Frontal cortex (tissue), 2 donors: ENCODE results near the genes IRX5, NUDT21 and MT1A.

- RAMPAGE, long total RNA: no peak
Measured at GRCh38 chr16:54714767-54715258, 215.9 kb upstream of the IRX5 start.

GRCh38 chr16:54873920-54874371, 56.7 kb upstream of the IRX5 start:
- RAMPAGE, long total RNA: no peak

GRCh38 chr16:54930401-54931504, at the start of gene IRX5:
Gene IRX5, plus strand, starts transcription at chr16:54930865.
- RAMPAGE, long total RNA: no peak

- RAMPAGE, long total RNA: no peak
Measured at GRCh38 chr16:54933023-54933611, 2.5 kb downstream of the IRX5 start.

DNA sequence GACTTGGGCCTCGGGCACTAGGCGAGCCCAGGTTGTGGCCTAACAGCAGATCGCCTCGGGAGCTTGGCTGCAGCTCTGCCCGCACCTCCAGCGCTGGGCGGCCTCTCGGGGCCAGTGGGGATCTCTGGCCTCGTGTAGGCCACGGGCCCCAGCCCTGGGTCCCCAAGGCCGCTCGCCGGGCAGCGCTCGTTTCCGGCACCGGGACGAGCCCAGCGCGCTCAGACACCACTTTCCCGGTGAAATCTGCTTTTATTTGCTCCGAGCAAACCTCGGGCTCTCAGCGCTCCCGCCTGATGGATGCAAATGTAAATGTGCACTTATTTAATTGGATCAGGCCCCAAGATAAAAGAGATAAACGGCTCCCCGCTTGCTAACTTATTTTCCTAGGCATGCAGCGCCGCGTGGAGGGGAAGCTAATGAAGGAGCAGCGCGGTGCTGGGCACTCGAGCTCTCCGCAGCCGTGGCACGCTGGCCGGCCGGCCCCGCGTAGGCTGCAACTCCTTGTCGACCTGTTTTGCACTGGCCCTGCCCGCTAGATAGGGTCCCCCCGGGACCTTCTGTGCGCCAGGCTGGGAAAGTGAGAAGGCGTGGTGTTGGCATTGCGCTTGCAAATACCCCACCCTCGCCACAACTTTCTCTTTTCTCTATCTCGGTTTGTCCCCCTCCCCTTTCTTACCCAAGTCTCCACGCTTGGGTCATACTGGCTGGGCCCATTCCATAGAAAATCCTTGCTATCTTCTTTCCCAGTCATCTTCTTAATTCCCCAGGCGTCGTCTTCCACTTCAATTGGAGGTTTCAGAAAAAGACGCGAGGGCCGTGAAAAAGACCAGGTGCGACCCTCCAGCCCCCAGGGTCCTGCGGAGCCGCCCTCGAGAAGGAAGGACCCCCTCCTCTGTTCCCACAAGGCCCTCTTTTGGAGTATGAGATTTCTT, 8.0 kb downstream of the IRX5 start:
- RAMPAGE, long total RNA: no peak

GRCh38 chr16:54940521-54940972, 9.9 kb downstream of the IRX5 start:
- RAMPAGE, long total RNA: no peak

- RAMPAGE, long total RNA: no peak
Measured at GRCh38 chr16:55263774-55264336, 60.1 kb upstream of the IRX6 start.

DNA sequence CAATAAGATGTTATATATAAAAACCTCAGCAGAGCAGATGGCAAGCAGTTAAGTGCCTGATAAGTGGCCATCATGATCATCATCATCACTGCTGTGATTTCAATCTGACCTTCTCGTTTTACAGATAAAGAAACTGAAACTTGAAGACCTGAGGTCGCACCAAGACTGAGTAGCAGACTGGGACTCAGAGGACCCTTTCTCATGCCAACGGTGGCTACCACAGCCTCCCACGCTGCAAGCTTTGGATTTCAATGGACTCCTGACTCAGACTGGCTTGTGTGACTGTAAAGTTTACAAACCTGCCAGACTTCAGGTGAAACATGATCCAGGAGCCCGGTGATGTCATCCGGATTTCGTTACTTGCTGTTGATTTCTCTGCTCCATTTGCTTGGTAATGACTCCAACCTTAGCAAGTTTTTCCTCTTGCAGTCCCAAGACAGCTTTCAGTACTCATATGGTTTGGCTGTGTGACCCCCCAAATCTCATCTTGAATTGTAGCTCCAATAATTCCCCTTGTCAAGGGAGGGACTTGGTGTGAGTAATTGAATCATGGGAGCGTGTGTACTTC, 26.9 kb upstream of the IRX6 start:
- RAMPAGE, long total RNA: no peak

DNA sequence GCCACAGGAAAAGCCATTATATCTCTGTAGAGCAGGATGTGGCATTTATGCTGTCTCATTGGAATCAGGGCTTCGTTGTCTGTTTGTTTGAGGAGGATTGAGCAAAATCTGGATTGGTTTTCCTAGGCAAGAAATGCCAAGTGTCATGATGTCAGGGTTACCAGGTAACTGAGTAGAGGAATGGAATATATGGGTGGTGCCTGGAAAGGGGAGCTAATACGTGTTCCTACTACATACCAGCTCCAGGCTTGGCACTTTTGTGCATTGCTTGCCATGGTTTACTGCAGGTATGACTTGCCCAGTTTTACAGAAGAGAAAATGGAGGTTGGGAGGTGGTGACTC, 33.8 kb downstream of the GNAO1 start:
- RAMPAGE, long total RNA: no peak

GRCh38 chr16:56299107-56299520, 107.8 kb downstream of the GNAO1 start:
- RAMPAGE, long total RNA: no peak

GRCh38 chr16:56345025-56346191, 79.9 kb downstream of the AMFR start:
- RAMPAGE, long total RNA: no peak

GRCh38 chr16:56367077-56367822, 58.1 kb downstream of the AMFR start:
- RAMPAGE, long total RNA: no peak

- RAMPAGE, long total RNA: no peak
Measured at GRCh38 chr16:56383970-56384453, 41.3 kb downstream of the AMFR start.

DNA sequence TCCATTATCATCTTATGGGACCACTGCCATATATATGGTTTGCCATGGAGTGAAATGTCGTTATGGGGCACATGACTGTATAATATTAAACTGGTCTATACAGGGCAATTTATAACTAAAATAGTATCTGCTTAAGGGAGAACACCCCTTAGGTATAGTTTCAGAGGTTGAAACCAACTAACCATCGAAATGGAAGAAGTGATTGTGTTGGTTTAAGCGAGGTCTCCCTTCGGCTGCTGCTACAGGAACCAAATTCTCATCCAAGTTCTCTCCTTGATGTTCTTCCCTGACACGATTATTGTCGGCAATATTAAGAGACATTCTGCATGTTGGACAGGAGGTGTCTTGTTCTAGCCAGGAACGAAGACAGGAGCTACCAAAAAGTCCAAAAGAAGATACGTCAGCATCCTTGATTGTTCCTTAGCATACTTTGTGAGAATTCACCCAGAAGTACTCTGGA, 36.3 kb downstream of the AMFR start:
- RAMPAGE, long total RNA: no peak

- RAMPAGE, long total RNA: start-site peak on the minus strand at chr16:56451319-56451334, 3,354 and 196 reads in 2 replicates
Measured at GRCh38 chr16:56450626-56451427, at the start of gene NUDT21. Gene NUDT21, minus strand, starts transcription at chr16:56451332.

DNA sequence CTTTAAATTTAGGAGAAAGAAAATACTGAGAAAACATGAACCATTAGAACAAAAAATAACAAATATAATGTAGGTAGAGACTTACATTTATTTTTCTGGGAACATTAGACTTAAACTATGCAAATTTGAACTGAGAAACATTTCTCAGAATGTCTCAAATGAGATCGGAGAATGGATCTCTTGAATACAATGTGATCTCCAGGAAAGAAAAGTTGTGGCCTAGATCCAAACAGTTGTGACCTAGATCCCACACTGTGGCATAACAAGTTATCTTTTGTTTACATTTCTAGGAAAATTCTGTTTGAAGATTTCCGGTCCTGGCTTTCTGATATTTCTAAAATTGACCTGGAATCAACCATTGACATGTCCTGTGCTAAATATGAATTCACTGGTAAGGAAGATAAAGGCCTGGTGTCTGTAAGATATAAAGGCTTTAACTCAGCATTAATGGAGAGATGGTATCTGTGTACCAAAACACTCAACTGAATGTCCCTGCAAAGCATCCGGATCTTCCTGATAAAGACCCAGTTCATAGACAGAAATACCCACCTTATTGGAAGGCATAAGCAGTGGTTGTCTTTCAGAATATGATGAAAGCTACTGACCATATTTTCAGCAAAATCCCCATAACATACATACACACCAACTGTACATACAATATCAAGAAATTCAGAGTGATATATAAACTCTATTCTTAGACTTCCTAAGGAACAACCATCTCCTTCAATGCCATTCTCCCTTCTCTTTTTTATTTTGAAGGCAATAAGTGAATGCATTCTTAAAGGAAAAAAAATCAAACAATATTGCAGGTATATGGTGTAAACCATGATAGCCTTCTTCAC, 11.1 kb downstream of the OGFOD1 start:
- RAMPAGE, long total RNA: no peak

GRCh38 chr16:56637888-56638881, at the start of gene MT1A:
Gene MT1A, plus strand, starts transcription at chr16:56638666.
- RAMPAGE, long total RNA: no peak

DNA sequence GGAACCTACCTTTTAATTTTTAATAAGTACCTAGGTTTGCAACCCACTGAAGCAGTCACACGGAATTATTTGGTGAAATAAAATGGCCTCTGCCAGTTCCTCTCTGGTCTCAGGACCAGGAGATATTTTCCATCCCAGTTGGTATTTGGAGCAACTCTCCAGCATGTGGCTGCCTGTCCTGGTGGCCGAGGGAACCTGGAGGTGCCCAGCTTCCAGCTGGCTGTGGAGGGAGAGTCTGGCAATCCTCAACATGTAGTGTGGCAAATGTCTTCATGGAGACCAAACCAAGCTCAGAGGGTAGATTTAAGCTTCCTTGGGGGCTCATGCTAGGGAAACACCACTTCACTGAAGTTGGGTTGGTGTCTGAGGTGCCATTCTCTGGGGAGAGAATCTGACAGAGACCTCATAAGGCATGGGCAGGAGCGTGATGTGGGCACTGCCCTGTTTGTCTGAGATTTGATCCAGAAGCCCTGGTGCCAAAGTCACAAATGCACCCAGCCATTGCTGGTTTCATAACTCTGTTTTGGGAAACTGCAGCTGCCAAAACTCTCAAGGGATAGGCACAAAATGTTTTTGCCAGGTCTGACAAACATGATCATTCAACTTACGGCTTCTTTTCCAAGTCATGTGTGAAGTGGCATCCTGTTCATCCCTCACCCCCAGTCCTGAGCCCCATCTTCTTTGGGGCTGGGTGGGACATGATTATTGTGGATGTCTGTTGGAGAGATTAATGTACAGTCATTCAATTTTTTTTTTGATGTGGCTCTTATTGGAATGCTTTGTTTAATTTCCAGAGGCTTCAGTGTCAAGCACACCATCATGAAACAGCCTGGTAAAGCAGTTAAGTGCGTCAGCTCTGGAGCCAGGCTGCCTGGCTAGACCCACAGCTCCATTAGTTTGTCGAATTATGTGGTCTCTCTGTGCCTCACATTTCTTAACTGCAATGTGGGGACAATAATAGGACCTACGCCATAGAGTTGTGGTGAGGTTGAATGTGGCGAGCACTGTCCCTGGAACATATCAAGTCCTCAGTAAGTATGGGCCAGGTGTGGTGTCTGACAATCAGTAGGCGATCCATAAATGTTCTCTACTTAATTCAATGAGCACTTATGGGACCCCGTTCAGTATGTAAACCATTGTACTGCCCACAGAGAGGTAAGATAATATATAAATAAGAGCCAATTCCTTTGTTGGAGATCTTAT, 3.1 kb downstream of the MT1X start:
- RAMPAGE, long total RNA: no peak

GRCh38 chr16:56743545-56744303, 13.8 kb downstream of the NUP93 start:
- RAMPAGE, long total RNA: no peak

GRCh38 chr16:56781628-56782252, 51.8 kb downstream of the NUP93 start:
- RAMPAGE, long total RNA: no peak